Pulmonary lymph node (tissue), 1 donor: Measurements from ENCODE around the gene RNF141.

- PRO-cap, result no peak
Measured at GRCh38 chr11:9178015-9178488, 86.7 kb upstream of the SCUBE2 start.

- PRO-cap, result no peak
Measured at GRCh38 chr11:9422365-9423272, 38.2 kb downstream of the IPO7 start.

GRCh38 chr11:9565578-9566711 is 7.5 kb upstream of the WEE1 start:
- PRO-cap, result bidirectional peak, plus-strand start at chr11:9566212, minus-strand start at chr11:9566066

- PRO-cap, result bidirectional peak, plus-strand start at chr11:9572894, minus-strand start at chr11:9572763
Measured at GRCh38 chr11:9572670-9572836, 917 bp upstream of the WEE1 start.

DNA sequence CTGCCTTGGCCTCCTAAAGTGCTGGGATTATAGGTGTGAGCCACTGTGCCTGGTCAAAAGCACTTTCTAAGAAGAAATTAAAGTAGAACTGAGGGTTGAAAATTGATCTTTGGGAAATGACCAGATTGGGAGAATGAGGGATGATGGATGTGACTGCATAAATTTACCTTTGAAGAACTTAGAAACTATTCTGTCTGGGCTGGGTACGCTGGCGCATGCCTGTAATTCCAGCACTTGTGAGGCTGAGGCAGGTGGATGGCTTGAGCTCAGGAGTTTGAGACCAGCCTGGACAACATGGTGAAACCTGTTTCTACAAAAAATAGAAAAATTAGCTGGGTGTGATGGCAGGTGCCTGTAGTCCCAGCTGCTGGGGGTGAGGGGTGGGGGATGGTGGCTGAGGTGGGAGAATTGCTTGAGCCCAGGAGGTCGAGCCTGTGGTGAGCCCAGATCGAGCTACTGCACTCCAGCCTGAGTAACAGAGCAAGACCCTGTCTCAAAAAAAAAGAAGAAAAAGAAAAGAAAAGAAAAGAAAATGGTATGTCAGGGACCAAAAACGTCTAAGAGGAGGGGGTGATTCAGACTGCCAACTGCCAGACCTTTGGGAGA is 19.1 kb downstream of the SWAP70 start:
- PRO-cap, result no peak

- PRO-cap, result bidirectional peak, plus-strand start at chr11:9704900, minus-strand start at chr11:9704761
Measured at GRCh38 chr11:9704559-9705172, 40.8 kb downstream of the SWAP70 start.

DNA sequence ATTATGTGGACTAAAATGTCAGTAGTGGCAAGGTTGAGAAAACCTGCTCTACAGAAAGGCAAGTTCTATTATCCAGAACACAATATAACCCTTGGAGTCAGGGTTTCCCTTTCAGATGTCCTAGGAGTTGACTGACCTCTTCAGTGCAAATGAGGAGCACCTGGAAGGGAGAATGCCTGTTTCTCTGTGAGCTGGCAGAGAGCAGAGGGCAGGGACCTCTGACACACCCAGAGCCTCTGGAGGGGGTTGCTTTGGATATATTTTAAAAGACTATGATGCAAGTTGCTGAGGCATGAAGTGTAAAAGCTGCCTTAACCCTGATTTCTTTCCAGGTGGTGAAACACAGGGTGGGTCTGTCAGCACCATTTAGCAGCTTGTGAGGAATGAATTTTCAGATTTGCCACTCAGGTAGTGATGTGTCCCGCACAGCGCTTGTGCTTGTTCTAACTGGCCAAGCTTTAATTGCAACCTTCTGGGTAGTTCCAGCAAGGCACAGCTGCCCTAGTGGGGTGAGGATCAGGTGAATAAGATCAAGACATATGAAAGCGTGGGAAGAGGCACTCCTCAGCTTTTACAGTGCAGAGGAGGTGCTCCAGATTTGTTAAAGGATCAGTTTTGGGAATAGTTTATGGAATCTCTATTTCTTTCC is 90.1 kb downstream of the SWAP70 start:
- PRO-cap, result bidirectional peak, plus-strand start at position 538 of the sequence, minus-strand start at position 238 of the sequence; unidirectional peak, plus-strand start at position 567 of the sequence

DNA sequence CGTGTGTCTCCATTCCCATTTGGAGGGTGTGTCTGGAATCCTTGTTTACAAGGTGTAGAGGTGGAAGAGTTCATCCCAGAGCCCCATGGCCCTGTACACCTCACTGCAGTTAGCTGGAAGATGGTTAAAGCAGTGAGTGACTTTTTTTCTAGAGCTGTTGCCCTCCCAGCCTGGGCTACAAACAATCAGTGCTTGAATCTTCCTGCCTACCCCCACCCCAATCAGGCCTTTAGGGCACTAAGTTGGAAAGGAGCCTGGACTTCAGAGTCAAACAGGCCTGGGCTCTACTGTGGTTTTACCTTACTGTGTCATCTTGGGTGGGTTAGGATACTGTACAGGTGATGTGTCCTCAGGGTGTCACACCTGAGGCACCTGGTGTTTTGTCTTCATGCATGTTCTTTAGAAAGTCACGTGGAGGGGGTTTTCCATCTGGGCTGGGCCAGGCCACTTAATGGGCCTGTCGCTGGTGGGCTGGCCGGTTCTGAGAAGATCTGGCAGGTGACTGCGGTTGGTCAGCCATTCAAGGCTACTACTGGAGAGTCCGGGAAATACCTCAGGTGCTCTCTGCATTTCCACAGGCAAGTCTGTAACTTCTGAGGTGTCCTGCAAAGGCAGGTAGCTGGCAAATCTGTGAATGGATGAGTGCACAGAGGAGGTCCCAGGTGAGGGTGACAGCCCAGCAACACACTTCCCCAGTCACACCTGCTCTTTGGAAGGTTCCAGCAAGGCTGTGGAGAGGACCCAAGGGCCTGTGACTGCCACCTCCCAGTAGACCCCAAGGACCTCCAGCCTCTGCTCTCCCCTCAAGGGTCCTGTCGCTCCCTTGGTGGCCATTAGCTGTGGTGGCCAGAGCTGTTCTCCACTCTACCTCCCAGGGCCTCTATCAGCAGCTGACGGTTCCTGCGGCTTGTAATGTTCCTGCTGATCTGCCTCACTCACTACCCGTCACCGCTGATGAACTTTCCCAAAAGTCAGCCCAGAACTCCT is 92.7 kb downstream of the SWAP70 start:
- PRO-cap, result bidirectional peak, plus-strand start at position 478 of the sequence, minus-strand start at position 365 of the sequence

GRCh38 chr11:9758249-9759350 is 94.7 kb downstream of the SWAP70 start:
- PRO-cap, result bidirectional peak, plus-strand start at chr11:9758286, minus-strand start at chr11:9758124; bidirectional peak, plus-strand start at chr11:9758891, minus-strand start at chr11:9758817

- PRO-cap, result no peak
Measured at GRCh38 chr11:9852377-9853053, 188.6 kb downstream of the SWAP70 start.

DNA sequence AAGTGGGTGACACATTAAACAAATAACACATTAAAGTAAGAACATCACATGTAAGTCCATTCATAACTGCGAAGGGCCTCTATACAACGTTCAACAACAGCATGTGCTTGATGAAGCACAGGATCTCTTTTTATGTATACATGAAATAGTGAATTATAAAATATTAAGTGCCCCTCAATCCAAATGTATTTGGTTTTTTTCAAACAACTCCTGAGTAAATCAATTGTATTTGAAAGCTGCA is 290.5 kb downstream of the SWAP70 start:
- PRO-cap, result no peak

DNA sequence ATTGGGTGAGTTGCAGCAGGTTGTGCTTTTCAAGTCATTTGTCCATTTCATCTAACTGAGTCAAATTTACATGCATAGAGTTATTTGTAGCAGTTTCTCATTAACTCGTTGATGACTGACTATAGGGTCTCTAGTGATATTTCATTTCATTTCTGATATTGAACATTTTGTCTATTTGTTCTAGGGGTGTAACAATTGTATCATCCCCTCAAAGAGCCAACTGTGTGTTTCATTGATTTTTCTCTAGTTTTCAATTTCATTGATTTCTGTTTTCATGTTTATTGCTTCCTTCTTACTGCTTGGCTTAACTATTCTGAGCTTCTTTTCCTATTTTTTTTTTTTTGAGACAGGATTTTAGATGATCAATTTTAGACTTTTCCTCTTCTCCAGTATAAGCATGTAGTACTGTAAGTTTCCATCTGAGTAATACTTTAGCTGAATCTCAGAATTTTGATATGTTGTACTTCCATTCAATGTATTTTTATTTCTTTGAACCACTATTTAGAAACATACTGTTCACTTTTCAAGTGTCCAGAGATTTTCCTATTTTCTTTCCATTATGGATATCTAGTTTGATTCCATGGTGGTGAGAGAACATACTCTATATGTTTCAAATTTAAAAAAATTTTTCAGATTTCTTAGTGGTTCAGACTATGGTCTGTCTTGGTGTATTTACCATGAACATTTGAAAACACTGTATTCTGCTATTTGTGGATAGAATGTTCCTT is 155.7 kb downstream of the SBF2 start:
- PRO-cap, result no peak

GRCh38 chr11:10306182-10306933 is 1.5 kb downstream of the ADM start:
- PRO-cap, result no peak

DNA sequence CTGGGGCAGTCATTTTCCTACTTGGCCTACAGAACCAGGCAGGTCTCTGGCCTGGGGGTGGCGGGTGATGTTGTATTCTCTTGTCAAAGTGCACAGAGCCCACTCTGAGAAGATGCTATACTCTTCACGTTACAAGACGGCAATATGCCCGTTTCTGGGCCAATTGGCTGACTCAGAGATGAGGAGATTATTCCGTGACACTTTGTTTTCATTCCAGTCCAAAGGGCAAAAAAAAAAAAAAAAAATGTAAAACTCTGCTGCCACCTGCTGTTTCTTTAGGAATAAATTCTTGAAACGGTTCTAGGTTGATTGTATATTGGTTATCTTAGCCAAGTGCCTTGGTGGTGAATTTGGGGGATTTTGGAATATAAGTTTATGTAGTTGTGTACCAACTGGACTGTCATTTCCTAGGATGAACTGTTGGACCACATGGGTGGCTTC is 18.1 kb downstream of the ADM start:
- PRO-cap, result unidirectional peak, minus-strand start at position 138 of the sequence

DNA sequence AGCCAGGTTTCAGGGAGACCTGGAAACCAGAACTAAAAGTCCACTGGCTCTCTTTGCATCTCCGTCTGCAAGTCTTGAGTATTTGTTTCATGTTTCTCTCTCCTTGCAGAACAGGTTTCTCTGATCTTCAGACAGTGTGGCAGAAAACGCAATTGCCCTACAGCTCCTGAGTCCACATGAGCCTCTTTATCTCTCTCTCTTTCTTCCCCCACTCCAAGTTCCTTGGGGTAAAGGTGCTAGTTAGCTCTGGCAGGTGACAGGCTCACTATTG is 66.9 kb upstream of the AMPD3 start:
- PRO-cap, result no peak

GRCh38 chr11:10388453-10388963 is 66.6 kb upstream of the AMPD3 start:
- PRO-cap, result no peak

DNA sequence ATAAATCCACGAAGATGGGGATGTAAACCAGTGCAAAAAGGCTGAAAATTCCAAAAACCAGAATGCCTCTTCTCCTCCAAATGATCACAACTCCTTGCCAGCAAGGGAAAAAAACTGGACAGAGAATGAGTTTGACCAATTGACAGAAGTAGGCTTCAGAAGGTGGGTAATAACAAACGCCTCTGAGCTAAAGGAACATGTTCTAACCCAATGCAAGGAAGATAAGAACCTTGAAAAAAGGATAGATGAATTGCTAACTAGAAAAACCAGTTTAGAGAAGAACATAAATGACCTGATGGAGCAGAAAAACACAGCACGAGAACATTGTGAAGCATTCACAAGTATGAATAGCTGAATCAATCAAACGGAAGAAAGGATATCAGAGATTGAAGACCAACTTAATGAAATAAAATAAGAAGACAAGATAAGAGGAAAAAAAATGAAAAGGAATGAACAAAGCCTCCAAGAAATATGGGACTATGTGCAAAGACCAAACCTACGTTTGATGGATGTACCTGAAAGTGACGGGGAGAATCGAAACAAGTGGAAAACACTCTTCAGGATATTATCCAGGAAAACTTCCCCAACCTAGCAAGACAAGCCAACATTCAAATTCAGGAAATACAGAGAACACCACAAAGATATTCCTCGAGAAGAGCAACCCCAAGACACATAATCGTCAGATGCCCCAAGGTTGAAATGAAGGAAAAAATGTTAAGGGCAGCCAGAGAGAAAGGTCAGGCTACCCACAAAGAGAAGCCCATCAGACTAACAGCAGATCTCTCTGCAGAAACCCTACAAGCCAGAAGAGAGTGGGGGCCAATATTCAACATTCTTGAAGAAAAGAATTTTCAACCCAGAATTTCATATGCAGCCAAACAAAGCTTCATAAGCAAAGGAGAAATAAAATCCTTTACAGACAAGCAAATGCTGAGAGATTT is 12.2 kb downstream of the AMPD3 start:
- PRO-cap, result no peak

- PRO-cap, result no peak
Measured at GRCh38 chr11:10488177-10488894, 33.3 kb downstream of the AMPD3 start.

- PRO-cap, result no peak
Measured at GRCh38 chr11:10504009-10504780, 36.8 kb downstream of the RNF141 start.

GRCh38 chr11:10540454-10541752 is at the start of gene RNF141:
Gene RNF141 (minus strand): TSS chr11:10541187.
- PRO-cap, result bidirectional peak, plus-strand start at chr11:10541349, minus-strand start at chr11:10541187